Lung (tissue), 4 donors: ENCODE results near the gene LYZL1.

DNA sequence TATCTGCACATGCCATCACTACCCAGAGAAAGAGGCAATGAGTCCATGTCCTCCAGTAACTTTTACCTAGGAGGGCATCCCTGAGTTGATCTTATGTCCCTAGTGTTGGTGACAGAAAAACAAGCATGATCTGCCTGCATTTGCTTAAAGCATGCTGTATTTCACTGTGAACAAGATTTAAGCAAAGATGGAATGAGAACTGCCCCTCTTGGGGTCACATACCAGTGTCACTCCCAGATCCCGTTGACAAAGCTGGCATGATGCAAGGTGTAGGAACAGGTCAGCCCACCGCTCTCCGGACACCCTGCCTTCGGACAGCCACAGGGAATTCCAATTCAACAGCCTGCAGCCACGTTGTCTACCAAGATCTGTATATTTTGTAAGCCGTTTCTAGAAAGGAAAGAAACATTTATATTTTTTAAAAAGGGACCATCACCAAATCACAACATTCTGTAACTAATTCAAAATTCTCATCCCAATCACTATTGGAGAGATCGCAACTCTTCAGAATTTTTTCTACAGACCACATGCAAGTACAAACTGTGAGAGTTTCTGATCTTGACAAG, 64.4 kb downstream of the MPP7 start:
- PRO-cap, result no peak
- RAMPAGE, long total RNA, result no peak
- RRBS, result no CpG with 5 or more reads among the region's 7 CpGs

DNA sequence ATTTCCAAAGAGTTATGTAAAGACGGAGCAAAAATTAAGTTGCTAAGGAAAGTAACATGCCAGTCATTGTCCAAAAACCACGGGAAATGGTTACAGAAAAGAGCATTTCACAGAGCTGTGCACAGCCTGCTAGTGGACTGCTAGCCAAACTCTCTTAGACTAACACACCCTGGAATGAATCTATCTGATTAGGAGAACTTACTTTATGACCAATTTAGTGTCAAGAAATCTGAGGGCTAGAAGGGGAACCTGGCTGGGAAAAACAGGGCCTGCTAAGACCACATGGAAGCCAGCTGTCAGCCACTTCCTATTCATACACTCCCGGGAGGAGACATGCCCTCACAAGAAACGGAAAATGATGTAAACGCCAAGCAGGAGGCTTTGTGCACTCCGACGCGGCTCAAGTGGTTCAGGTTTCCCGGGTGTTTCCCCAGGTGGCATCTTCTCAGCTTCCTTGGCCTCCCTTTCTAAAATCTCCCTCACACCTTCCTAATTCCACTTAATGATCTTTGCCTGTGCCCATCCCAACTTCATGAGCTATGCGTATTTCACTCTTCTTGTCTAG, 54.7 kb downstream of the MPP7 start:
- PRO-cap, result no peak
- RAMPAGE, long total RNA, result no peak
- RRBS, result 19% methylated on average over 6 of the region's 10 CpGs

DNA sequence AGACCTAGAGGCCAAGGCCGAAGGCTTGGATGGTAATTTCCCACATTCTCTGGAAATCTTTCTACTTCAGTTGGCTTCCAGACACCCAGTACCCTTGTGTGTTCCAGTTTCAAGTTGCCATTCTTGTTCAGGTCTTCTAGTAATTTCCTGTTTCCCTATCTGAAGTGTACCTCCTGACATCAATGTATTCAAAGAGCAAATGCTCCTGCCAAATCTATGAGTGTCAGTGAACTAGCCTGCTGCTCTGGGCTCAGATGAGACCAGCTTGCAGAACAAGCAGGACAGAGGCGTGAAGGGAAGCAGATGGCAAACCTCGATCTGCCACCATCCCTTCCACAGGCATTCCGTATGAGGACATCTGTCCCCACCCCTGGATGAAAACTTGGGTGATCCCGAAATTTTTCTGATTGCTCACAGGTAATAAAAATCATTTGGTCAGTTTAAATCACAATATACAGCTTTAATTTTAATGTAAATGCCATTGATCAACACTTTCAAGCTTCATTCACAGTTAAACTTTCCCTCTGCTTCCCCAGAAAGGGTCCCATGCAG, 4.4 kb upstream of the MPP7 start:
- PRO-cap, result no peak
- RAMPAGE, long total RNA, result no peak
- RRBS, result no CpG with 5 or more reads among the region's 5 CpGs

GRCh38 chr10:28555169-28555993, 22.5 kb downstream of the WAC start:
- PRO-cap, result no peak
- RAMPAGE, long total RNA, result no peak
- RRBS, result no CpG with 5 or more reads among the region's 4 CpGs

- PRO-cap, result no peak
- RAMPAGE, long total RNA, result no peak
- RRBS, result no CpG with 5 or more reads among the region's 4 CpGs
Observed at GRCh38 chr10:28559118-28559659, 26.3 kb downstream of the WAC start.

GRCh38 chr10:28873332-28874017, 196.2 kb downstream of the BAMBI start:
- PRO-cap, result no peak
- RAMPAGE, long total RNA, result no peak
- RRBS, result no CpG with 5 or more reads among the region's 7 CpGs

GRCh38 chr10:28879807-28880415, 202.6 kb downstream of the BAMBI start:
- PRO-cap, result no peak
- RAMPAGE, long total RNA, result no peak
- RRBS, result no CpG with 5 or more reads among the region's 17 CpGs

- PRO-cap, result no peak
- RAMPAGE, long total RNA, result no peak
- RRBS, result no CpG with 5 or more reads among the region's 12 CpGs
Observed at GRCh38 chr10:28905795-28906427, 228.6 kb downstream of the BAMBI start.

DNA sequence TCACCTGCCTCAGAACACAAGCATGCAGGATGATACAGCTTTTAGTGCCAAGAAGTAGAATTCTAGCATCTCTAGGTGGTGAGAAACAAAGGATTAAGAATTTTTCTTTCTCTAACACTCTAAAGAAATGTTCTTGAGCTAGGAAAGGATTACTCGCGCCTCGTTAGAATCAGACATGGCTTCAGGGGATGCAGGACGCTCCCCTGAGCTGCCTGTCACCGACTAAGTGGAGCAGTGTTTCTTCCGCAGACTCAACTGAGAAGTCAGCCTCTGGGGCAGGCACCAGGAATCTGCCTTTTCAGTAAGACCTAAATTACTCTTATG, at the start of gene LYZL1:
Gene LYZL1 (plus strand): TSS at position 141 of the 324 bp plus-strand sequence.
- PRO-cap, result no peak
- RAMPAGE, long total RNA, result no peak
- RRBS, result no CpG with 5 or more reads among the region's 6 CpGs

GRCh38 chr10:29473446-29474062, 161.2 kb downstream of the SVIL start:
- PRO-cap, result no peak
- RAMPAGE, long total RNA, result no peak
- RRBS, result no CpG with 5 or more reads among the region's 16 CpGs

- PRO-cap, result no peak
- RAMPAGE, long total RNA, result no peak
- RRBS, result no CpG with 5 or more reads among the region's 21 CpGs
Observed at GRCh38 chr10:29522197-29522963, 112.4 kb downstream of the SVIL start.

DNA sequence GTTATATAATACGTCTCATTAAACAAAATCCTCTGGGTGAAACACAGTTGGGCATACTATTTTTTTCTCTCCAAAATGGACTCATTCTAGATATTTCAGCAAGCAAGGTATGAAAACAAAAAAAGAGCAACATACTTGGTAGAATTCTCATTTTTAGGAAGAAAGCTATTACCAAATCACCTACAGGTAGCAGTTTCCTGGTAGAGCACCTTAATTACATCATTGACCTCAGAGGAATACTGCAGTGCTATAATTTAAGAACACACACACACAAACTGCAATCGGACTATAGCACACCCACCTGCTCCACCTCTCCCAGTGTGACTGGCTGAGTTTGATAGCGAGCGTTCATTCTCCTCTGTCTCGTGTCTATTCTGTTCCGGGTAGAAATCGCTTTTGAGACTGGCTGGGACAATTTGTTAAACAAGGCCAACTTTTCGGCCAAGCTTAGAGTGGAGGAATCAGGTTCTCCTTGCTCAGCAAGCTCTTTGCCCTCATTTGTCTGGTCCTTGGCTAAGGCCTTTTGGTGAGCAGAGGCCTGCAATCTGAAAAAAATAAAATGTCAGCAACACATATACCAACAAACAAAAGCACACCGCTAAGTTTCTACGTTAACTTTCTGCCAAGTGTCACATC, 110.5 kb downstream of the SVIL start:
- PRO-cap, result no peak
- RAMPAGE, long total RNA, result no peak
- RRBS, result no CpG with 5 or more reads among the region's 10 CpGs

DNA sequence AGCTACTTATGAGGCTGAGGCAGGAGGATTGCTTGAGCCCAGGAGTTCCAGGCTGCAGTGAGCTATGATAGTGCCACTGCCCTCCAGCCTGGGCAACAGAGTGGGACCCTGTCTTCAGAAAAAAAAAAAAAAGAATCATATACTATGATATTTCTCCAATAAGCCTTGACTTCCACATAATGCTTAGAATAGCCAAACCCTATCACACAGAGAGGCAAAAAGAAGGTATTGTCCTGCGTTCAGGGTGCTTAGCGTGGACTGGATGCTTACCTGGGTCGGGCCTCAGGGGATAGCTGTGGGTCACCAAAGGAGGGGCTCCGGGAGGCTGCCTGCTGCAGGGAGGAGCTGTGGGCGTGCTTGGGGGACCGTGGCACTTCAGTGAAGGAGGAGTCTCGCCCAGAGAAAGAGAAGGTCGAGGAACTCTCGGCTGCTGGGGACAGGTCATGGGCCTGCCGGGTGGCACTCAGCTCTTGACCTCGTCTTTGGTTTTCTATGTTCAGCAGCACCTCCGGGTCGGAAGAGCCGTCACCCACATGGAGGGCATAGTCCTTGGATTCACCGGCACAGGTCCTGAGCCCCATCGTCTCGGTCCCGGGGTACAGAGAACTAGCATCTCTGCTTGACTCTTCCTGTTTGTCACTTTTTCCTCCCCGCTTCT, 84.3 kb downstream of the SVIL start:
- PRO-cap, result no peak
- RAMPAGE, long total RNA, result no peak
- RRBS, result over 99% methylated on average over 7 of the region's 19 CpGs

DNA sequence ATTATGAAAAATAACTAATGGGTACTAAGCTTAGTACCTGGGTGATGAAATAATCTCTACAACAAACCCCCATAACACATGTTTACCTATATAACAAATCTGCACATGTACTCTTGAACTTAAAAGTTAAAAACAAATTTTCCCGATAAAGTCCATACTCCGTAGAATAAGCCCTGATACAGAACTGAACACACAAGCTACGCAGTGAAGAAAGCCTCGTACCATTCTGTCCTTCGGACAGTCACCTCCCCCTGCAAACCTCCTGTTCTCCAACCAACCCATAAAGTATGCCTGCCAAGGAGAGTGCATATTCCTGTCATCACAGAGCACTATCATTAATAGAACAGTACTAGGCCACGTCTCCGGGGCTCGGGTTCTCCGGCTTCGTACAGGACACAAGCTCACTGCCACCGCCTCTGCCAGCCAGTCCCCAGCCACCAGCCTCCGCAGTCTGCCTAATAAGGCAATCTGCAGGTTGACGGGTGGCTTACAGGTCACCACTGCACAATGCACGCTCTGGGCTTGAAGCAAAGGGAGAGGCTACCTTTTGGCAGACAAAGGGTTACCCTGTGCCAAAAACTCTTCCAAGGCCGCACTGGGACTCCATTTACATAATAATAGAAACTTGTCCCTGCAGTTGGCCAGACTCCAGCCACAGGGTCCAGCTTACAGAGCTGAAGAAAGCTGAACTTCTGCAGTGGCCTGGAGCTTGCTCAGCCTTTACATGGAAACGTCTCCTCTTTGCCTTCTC, 47.7 kb downstream of the SVIL start:
- PRO-cap, result no peak
- RAMPAGE, long total RNA, result no peak
- RRBS, result no CpG with 5 or more reads among the region's 16 CpGs

DNA sequence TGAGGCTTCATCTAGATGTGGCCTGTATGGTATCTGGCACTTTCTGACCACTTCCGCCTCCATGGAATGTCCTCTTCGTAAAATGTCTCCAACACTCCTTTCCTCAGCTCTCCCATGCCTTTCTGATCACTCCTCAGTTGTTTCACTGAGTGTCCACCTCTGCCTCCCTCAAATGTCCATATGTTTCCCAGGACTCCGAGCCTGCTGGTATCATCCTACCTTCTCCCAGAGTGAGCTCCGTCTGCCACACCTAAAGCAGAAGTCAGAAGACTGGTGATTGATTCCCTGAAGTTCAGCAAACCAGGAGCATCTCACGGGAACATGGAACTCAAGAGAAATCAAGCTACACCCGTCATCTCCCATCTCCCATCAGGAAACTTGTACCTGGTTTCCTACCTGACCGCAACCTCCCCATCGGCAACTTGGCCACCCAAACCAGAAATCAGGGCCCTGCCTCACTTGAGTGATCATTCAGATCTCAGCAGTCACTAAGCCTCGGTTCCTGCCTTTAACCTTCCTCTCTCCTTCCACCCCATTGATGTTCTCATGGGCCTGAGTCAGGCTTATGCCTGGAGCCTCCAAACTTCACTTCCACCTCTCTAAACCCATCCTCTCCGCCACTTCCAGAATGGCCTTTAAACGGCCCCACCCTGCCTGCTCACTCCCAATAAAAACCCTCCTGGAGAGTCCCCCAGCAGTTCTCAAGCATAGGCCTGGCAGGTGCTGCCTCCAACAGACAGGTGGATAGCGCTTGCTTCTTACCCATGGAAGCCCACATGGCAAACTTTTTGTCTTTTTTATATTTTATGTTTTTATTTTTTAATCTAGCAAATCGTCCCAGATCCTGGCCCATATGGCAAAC, 5.7 kb upstream of the SVIL start:
- PRO-cap, result no peak
- RAMPAGE, long total RNA, result no peak
- RRBS, result no CpG with 5 or more reads among the region's 13 CpGs

DNA sequence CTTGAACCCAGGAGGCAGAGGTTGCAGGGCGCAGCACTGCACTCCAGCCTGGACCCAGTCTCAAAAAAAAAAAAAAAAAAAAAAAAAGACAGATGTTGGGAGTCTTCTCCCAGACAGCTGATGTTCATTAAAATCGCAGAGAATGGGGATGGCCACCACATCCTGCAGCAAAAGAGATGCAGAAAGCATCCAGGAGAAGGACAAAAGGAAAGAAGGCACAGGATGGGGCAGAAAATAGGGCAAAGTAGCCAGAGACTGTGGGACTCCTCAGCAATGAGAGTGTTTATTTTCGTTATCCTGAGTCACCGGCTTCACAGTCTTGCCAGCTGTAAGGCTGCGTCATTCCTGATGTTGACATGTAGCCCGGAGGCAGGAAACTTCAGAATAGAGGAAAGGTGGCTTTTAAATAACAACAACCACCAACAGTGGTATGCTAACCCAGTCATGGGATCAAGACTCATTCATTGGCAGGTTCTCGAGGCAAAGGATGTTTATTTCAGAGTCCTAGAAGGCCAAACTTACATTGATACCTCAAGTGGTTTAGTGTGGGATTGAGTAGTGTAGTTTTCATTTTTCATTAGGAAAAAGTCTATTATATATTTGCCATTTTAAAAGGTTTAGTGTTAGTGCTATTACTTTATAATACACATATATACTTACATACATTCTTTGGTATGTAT, 149.6 kb upstream of the SVIL start:
- PRO-cap, result no peak
- RAMPAGE, long total RNA, result no peak
- RRBS, result 6% methylated on average over 2 of the region's 7 CpGs

DNA sequence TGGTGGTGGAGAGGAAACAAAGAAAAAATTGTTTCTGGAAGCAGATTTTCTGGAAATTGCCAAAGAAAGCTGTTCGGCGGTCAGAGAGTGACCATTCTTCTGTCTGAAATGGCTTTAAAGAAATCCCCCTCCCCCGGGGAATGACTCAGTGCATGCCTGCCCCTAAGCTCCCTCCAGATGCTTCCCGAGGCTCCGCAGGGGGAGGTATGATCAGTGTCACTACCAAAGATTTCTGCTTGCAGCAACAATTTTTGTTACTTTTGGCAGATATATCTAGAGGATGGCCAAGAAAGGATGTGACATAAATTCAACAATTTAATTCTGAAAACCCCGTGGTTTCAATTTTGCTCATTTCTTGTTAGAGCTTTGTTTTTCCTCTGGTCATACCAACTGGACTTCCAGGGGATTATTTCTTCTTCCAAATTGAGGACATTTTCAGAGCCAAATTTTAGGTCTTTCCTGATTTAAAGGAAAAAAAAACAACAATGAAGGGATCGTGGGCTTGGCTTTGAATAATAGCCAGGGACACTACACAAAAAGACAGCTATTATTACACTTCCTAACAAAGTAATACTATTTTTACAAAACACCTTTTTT, 163.8 kb downstream of the JCAD start:
- PRO-cap, result no peak
- RAMPAGE, long total RNA, result no peak
- RRBS, result no CpG with 5 or more reads among the region's 7 CpGs

DNA sequence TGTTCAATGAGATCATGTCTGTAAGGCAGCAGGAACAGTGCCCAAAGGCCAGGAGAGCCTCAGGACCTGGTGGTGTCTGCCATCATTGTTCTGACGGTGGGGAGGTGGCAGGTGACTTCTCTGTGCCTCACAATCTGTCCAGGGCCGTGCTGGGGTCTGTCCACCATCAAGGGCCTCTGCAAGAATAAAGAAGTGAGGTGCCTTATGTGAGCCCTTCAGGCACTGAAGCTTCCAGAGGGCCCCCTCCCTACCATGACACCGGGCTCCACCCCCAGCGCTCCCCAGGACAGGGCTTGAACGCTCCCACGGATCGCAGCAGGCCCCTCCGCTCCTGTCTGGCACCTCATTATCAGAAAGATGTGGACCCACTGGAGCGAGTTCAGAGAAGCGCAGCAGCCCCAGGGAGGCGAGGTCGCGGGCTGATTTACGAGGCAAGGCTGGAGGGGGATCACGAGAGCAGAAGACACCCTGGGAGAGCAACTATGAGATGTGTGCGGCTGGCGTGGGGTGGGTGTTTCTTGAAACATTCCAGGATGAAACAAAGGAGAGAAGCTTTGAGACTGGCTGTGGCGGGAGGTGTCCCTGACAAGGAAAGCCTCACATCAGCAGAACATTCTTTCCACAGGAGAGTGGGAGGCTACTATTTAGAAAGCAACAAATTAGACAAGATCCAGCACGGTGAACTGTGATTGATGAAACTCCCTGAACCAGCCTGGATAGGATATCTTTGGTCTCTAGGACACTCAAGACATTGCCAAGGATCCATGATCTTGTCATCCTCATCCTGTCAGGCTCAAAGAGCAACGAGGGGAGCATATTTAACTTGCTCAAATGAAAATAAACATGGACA, 66.1 kb downstream of the JCAD start:
- PRO-cap, result no peak
- RAMPAGE, long total RNA, result no peak
- RRBS, result no CpG with 5 or more reads among the region's 20 CpGs

GRCh38 chr10:30039756-30040517, 19.4 kb downstream of the JCAD start:
- PRO-cap, result no peak
- RAMPAGE, long total RNA, result no peak
- RRBS, result no CpG with 5 or more reads among the region's 17 CpGs

GRCh38 chr10:30115393-30115703, 56.0 kb upstream of the JCAD start:
- PRO-cap, result no peak
- RAMPAGE, long total RNA, result no peak
- RRBS, result no CpG with 5 or more reads among the region's 6 CpGs